GM23338 (cell line): Measurements from ENCODE around the gene ARHGAP17.

- PRO-cap = bidirectional peak, plus-strand start at chr16:23905130, minus-strand start at chr16:23905156
- RAMPAGE, long total RNA = no peak
Observed at GRCh38 chr16:23904947-23905409, 69.2 kb downstream of the PRKCB start.

GRCh38 chr16:24569113-24570177, 30.1 kb downstream of the RBBP6 start:
- PRO-cap = no peak
- RAMPAGE, long total RNA = no peak

DNA sequence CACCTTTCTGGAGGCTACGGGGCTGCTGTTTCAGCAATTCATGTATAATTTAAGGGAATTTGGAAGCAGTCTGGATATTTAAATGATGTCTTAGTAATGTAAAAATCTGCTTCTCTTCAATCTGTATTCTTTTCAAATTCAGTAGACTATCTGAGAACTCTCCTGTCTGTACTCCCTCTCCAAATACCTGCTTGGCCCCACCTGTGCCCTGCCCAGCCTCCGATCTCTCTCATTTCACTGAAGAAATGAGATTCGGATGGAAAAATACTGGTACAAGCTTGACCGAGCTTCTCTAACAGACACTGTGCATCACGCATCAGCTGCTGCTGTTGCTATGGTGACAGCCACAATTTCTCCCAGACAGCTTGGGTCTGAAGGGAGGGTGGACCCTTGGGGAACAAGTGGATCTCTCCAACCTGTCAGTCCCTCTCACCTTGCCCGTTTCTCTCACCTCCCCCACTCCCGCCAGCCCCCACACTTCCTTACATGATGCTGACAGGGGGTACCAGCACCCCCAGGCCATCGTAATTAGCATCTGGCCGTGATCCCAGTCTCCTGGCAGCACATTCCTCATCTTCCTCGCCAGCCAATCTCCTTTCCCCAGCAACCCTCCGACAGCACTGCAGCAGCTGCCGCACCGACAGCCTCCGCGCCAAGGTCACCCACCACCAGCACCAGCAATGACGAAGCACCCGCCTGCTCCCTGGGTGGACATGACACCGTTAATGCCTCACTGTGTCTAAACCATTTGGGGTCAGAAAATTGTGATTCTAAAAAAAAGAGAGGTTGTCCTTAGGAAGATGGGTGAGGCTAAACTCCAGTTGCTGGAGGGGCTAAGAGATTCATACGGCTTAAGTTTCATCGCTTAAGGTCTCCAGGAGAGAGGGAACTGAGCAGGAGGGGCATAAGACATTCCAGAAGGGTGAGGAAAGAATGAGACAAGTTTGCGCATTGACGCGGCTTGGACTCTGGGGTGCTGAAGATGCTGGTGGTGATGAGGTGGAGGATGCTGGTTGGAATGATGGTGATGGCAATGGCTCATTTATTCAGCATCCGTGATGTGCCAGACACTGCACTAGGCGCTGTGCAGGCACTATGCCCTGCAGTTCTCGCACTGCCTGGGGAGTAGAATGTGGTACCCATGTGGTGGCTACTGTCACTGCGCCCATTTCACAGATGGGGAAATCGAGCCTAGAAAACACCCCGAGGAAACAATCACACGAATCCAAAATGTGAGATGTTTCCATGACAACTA, 58.6 kb upstream of the TNRC6A start:
- PRO-cap = no peak
- RAMPAGE, long total RNA = no peak

- PRO-cap = no peak
- RAMPAGE, long total RNA = no peak
Observed at GRCh38 chr16:24731048-24731633, 1.7 kb downstream of the TNRC6A start.

DNA sequence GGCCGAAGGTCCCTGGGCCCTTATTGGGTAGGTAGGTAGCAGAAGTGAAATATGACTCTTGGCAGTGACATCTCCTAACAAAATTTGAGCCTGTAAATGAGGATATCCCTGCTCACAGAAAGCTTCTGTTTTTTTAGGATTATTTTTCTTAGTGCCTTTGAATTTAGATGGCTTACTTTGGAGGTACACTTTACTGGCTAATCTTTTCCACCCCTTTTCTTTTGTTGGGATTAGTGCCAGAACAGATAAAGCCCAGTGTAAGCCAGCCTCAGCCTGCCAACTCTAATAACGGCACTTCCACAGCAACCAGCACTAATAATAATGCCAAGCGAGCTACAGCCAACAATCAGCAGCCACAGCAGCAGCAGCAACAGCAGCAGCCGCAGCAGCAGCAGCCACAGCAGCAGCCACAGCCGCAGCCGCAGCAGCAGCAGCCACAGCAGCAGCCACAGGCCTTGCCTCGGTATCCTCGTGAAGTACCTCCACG, 47.3 kb downstream of the TNRC6A start:
- PRO-cap = no peak
- RAMPAGE, long total RNA = no peak

DNA sequence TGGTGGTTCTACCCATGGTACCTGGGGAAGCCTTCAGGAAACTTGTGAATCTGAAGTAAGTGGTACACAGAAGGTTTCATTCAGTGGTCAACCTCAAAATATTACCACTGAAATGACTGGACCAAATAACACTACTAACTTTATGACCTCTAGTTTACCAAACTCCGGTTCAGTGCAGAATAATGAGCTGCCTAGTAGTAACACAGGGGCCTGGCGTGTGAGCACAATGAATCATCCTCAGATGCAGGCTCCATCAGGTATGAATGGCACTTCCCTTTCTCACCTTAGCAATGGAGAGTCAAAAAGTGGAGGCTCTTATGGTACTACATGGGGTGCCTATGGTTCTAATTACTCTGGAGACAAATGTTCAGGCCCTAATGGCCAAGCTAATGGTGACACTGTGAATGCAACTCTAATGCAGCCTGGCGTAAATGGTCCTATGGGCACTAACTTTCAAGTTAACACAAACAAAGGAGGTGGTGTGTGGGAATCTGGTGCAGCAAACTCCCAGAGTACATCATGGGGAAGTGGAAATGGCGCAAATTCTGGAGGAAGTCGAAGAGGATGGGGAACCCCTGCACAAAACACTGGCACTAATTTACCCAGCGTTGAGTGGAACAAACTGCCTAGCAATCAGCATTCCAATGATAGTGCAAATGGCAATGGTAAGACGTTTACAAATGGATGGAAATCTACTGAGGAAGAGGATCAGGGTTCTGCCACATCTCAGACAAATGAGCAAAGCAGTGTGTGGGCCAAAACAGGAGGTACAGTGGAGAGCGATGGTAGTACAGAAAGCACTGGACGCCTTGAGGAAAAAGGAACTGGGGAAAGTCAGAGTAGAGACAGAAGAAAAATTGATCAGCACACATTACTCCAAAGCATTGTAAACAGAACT, 55.6 kb upstream of the SLC5A11 start:
- PRO-cap = no peak
- RAMPAGE, long total RNA = no peak

GRCh38 chr16:24947198-24947852, 67.8 kb downstream of the ARHGAP17 start:
- PRO-cap = no peak
- RAMPAGE, long total RNA = no peak

DNA sequence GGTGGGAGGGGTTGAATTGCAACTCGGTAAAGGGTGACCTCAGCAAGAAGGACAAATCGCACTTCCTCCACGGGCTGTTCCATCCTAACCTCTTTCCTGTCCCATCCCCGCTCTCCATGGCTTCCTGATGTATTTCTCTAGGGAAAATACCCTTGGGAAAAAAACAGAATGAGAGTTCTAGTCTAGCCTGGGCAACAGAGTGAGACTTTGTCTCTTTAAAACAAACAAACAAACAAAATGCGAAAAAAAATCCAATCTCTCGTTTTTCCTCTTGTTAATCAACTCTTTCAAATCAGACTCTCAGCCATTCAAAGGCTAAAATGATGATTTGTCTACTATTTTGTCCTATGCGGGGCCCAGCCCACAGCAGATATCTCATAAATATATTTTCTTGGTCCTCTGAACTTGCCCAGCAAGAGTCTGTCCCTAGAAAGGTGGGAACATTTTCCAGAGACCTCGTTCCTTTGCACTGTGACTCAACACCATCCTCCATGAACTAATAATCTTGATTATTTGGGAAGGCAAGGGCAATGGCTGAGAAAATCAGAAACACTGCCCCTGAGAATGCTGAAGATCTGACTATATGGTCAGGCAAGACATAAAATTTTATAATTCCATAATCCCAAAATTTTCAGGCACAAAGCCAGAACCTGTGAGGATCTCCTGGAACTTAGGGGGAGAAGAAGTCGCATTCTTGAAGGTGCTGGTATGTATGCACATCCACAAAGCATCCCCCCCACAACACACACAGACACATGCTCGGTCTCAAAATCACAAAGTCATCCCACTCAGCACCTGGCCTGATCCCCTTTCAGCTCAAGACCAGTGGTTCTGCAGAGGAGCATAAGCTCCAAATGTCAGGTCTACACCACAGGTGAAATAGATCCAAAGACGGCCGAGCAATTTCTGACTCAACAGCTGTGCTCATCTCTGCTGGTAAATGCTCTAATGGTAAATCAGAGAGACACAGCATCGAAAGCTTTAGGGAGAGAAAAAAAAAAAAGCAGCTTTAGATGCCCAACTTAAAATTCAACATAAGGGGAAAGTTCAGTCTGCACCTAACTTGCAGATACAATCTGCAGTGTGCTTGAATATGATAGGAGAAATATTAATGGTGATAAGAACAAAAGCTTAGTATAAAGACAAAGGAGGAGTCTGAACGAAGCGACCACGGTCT, 56.8 kb downstream of the ARHGAP17 start:
- PRO-cap = no peak
- RAMPAGE, long total RNA = no peak

DNA sequence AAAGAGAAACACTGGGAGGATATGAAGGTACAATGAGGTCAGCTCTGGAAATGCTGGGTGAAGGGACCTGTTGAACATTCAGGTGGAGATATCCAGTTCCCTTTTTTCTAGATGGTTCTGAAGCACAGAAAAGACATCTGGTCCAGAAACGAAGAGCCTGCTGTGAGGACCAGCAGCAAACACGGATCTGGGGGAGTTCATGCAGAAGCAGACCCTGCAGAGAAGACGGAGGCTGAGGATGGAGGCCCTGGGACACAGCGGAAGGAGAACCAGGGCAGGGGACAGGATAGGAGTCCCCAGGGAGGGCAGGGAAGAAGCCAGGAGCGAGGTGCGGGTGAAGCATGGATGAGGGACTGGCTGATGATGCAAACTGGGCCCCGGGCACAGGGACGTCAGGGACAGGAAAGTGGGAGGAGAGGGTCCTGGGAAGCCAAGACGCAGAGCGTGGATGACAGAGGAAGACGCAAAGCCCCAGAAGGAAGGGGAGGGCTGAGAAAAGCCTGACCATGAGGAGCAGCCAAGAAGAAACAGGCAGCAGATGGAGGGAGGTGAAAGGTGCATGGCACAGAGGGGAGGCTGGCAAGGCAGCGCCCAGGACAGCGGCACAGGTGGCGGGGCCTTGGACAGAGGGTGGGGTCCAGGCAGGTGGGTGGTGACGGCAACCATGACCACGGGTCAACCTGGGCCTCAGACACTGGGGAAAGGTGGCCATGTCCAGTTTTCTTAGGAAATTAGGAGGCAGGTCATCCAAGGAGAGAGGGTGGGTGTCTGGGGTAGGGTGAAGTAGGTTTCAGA, 17.2 kb downstream of the ARHGAP17 start:
- PRO-cap = no peak
- RAMPAGE, long total RNA = no peak

DNA sequence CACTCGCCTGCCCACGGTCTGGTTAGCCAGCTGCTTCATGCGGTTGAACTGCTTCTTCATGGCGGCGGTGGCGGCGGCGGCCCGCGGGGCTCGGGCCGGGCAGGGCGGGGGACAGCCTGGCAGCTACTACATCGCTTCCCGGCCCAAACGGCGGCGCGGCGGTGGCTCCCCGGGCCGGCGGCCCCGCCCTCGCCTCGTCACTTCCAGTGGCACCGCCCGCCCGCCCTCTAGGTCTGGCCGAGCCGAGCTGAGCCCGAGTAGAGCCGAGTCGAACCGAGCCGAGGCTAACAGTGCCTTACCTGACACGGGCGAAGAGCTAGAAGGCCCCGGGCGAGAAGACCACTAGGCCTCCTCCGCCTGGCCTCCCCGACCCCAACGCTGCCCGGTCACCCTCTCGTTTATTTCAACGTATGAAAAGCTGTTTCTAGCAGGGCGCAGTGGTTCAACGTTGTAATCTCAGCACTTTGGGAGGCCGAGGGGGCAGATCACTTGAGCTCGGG, at the start of gene ARHGAP17:
Gene ARHGAP17 (minus strand): TSS at position 168 of the 500 bp plus-strand sequence.
- PRO-cap = bidirectional peak, plus-strand start at position 319 of the sequence, minus-strand start at position 130 of the sequence
- RAMPAGE, long total RNA = no peak

GRCh38 chr16:25106185-25107020, 5.1 kb upstream of the LCMT1 start:
- PRO-cap = bidirectional peak, plus-strand start at chr16:25106691, minus-strand start at chr16:25106789
- RAMPAGE, long total RNA = no peak

DNA sequence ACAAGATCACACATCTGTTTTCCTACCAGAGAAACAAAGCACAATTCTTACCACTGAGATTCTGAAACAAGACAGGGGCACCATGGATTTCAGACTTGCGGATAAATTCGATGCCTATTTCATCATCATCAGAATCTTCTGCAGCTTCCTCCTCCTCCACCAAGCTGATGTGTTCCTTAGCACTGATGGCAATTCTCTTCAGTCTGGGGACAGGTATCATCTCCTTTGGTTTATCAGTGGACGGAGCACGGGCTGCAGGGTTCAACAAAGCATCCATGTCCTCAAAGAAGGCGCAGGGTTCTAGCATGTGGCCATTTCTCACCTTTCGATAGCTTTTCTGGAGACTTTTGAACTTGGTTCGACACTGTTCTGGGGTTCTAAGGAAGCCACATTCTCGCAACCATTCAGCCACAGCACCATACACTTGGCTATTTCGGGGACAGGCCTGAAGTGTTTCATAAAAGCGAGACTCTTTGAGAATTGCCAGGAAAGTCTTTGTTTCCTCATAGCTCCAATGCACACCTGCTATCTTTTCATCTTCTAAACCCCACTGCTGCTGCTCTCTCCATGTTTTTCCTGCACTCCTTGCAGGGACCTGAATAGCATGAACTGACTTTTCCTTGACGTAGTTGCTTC, 10.9 kb downstream of the ZKSCAN2 start:
- PRO-cap = no peak
- RAMPAGE, long total RNA = no peak

DNA sequence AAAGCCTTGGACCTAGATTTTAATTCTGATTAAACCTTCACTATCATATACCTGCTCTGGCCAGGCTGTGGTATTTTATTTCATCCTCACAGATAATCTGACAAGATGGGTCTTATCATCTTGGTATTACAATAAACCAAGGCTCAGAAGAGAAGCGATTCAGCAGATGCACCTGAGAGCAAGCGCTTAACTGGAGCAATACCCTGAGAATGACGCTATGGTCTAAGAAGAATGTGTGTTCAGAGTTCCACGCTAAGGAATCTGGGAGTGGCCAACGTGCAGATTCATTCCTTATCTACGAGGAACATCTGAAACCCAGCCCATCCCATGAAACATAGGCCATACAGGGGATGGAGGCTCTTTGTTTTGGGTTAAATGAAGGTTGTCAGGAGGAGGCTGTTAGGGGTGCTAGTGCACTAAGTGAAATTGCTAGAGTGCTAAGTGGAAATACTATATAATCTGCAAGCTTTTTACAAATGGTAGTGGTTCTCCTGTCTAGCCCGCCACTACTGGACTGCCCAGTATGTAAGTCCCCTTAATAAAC, 28.5 kb upstream of the KDM8 start:
- PRO-cap = no peak
- RAMPAGE, long total RNA = no peak

DNA sequence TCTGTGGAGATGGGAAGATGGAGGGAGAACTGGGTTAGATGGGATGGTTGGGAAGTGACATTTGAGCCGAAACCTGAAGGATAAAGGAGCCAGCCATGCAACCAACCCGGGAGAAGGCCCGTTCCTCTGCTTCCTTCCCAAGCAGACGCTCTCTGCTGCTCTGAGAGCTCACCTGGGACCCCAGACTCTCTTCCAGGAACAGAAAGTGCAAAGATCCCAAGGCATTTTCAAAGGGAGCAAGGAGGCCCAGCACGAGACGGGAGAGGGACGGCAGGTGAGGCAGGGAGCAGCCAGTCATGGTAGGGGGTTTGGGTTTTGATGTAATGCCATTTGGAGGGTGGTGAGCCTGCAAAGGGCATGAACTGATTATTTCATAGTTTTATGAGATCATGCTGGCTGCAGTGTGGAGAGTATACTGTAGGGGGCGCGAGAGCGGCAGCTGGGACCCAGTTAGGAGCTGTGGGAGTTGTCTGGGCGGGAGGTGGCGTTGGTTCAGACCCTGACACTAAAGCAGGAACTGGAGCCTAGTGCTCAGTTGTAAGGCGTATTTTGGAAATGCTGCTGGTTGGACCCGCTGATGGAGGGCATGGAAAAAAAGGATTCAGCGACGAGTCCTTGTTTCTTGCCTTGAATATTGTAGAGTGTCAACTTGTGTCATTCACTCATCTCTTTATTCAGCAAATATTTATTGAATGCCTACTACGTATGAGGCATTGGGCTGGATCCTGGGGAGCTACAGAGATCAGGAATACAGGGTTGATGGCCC, 23.9 kb upstream of the KDM8 start:
- PRO-cap = bidirectional peak, plus-strand start at position 513 of the sequence, minus-strand start at position 314 of the sequence
- RAMPAGE, long total RNA = no peak

- PRO-cap = no peak
- RAMPAGE, long total RNA = no peak
Observed at GRCh38 chr16:27189197-27190093, 13.9 kb upstream of the KDM8 start.

DNA sequence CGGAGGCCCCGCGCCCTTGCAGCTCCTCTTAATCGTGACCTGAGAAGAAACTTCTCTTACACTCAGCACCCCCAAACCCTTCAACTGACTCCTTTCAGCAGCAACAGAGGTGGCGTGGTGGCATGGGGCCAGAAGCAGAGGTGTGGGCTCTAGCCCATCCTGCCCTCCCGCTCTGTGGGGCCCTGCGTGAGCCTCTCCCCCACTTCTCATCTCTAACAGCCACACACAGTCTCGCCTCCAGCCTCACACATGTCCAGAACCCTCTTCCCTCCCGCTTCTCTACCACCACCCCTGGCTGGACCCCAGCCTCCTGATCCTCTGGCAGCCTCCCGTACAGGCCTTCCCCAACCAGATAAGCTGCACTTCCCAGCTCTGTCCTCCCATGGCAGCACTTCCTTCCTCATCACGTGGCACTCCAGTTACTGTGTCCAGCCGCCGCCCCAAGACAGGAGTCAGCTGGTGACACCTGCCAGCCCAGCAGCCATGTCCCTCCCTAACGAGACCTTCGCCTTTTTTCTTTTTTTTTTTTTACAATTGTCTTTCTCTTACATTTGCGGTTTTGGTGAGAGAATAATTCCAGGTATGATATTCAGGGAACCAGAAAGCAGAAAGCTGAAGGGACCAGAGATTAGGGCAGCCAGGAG, 30.4 kb downstream of the NSMCE1 start:
- PRO-cap = no peak
- RAMPAGE, long total RNA = no peak

DNA sequence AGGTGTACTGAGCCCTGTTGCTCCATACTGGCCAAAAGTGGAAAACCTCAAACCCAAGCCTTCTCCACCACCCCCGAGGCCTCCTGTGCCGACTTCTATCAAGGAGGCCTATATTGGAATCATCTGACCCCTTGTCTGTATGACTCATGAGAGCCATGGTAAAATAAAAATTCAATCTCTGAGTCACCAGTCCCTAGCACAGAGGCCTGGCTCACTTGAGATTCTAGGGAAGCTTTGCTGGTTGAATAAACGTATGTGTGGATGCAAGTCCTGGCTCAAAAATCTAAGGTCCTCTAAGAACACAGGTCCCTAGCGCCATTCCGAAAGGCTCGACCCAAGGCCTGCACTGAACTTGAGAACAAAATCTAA, 15.1 kb downstream of the NSMCE1 start:
- PRO-cap = no peak
- RAMPAGE, long total RNA = no peak

DNA sequence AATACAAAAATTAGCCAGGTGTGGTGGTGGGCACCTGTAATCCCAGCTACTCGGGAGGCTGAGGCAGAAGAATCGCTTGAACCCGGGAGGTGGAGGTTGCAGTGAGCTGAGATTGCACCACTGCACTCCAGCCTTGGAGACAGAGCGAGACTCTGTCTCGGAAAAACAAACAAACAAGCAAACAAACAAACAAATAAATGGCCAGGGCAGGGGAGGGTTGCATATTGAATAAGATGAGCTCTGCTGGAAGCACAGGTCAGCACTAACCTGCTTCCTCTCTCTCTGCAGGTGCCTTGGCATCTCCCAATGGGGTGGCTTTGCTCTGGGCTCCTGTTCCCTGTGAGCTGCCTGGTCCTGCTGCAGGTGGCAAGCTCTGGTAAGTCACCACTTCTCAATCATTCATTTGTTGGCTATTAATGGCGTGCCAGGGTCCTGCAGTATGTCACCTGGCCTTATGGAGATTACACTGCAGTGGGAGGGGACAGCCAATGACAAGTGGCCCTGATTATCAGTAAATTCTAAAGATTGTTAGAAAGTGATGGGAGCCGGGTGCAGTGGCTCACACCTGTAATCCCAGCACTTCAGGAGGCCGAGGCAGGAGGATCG, 26.2 kb downstream of the IL4R start:
- PRO-cap = no peak
- RAMPAGE, long total RNA = no peak

DNA sequence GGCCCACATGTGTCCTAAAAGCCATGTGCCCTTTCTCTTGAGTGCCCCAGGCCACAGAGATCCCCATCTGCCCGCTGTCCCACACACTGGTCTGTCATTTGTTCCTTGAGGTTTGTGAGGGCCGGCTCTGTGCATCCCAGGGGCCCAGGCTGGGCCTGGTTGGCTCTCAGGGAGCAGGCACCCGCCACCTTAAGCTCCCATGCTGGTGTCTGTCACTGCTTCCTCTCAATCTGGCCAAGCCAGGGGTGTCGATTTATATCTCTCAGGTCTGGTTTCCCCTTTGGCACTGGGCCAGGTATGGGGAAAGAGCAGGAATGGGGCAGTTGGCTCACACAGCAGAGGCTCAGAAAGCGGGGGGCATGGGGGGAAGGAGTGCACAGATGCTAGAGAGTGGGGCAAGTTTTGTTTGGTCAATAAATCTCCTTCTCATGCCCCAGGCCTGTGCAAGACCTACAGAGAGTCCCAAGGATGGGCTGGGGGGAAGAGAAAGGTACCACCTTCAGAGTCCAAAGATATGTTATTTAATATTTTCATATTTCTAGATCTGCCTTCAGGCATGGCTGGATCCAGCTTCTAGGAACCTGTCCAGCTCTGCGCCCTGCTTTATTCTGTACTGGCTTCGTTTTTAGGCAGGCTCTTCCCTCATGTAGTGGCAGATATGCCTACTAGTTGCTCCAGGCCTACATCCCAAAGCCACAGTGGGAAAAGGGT, 34.3 kb downstream of the IL4R start:
- PRO-cap = no peak
- RAMPAGE, long total RNA = no peak

GRCh38 chr16:27364321-27365081, 37.5 kb upstream of the IL21R start:
- PRO-cap = no peak
- RAMPAGE, long total RNA = no peak